ENCODE measurements around a stretch of chr11.

DNA sequence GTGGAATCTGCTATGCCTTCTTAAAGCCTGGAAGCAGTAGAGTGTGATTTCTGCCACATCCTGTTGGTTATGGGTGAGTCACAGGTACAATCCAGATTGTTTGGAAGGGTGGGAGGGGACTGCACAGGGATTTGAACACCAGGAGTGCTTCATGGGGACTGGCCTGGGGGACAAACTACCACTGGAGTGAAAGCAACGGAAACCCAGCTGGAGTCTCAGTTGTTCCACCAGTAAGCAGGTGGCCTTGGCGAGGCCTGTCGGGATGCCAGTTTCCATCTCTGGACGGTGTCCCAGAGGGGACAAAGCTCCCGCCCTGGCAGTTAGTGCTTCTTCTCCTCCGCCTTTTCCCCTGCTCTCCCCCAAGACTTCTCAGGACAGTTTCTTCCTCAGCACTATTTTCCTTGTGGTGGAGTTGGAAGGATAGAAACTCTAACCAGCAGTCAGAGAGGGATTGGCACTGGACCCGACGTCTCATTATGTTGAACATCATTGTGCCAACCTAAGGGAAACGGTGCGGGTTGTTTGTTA lies 84.9 kb upstream of the RCN1 start:
- PRO-cap, 6 experiments, result no peak in any of the 6 experiments
- RAMPAGE, long total RNA, 2 experiments, result no peak in any of the 2 experiments
- RRBS, result no CpG with 5 or more reads among the region's 10 CpGs

- PRO-cap, 6 experiments, result no peak in any of the 6 experiments
- RAMPAGE, long total RNA, 2 experiments, result no peak in any of the 2 experiments
- RRBS, result no CpG with 5 or more reads among the region's 4 CpGs
Observed at GRCh38 chr11:32068278-32068531, 22.7 kb upstream of the RCN1 start.

DNA sequence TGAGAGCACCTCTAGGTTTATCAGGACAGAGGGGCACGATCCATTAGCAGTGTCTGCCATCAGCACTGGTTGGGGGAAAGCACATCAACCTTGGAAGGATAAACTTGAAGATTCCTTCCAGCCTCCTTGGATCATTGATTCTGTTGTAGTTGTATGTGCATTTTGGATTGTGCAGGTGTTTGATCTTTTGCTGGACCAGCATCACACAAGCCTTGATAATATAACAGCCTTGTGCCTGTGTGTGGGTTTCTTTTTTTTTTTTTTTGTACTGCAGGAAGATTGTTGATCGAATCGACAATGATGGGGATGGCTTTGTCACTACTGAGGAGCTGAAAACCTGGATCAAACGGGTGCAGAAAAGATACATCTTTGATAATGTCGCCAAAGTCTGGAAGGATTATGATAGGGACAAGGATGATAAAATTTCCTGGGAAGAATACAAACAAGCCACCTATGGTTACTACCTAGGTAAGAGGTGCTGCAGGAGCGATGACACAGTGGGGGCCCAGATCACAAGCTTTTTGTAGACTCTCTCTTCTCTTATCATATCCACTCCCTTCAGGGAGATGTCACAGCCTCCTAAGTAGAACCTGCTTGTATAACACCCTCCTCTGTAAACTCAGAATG lies 6.1 kb downstream of the RCN1 start:
- PRO-cap, 6 experiments, result no peak in any of the 6 experiments
- RAMPAGE, long total RNA, 2 experiments, result no peak in any of the 2 experiments
- RRBS, result no CpG with 5 or more reads among the region's 6 CpGs

- PRO-cap, 6 experiments, result no peak in any of the 6 experiments
- RAMPAGE, long total RNA, 2 experiments, result no peak in any of the 2 experiments
- RRBS, result no CpG with 5 or more reads among the region's 11 CpGs
Observed at GRCh38 chr11:32102951-32103621, 12.2 kb downstream of the RCN1 start.

- PRO-cap, 6 experiments, result no peak in any of the 6 experiments
- RAMPAGE, long total RNA, 2 experiments, result no peak in any of the 2 experiments
- RRBS, result no CpG with 5 or more reads among the region's 52 CpGs
Observed at GRCh38 chr11:32428331-32429589, 6.6 kb downstream of the WT1 start.

- PRO-cap, 6 experiments, result no peak in any of the 6 experiments
- RAMPAGE, long total RNA, 2 experiments, result no peak in any of the 2 experiments
- RRBS, result 10% methylated on average over 10 of the region's 68 CpGs
Observed at GRCh38 chr11:32438856-32440239, 4.0 kb upstream of the WT1 start.

DNA sequence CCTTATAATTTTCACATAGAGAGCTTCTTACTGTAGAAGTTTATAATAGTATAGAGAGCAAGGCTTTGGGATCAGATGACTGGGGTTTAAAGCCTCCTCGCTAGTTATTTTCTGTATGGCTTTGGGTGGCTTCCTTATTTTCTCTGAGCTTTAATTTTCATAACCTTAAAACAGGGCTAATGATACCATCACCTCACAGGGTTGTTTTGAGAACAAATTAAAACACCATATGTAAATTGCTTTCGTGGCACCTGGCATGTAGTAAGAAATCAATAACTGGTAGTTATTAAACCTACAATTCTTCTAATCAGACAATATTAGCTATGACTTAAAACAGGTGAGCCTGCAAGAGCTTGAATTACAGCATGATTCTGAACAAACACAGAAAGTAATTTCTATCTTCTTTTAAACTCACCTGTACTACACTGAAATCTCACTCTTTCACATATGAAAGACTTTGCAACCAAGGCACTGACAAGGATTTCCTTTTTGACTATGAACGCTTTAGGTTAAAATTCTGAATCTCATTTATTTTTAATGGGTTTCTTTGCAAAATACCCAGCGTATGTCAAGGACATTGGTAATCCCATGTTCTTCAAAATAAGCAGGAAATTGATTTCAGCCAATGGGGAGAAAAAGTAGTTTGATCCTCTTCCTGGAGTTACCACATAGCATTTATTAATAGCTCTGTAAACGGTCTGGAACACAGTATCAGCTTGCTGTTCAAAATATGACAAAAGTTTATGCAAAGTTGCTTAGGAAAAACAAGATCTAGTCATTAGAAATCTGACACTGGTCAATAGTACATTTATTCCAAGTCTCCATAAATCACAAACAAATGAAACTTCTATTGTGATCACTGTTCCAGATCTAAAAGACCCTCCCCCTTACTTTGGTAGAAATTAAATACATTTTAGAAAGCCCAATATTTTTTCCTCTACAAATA lies 7.8 kb upstream of the WT1 start:
- PRO-cap, 6 experiments, result no peak in any of the 6 experiments
- RAMPAGE, long total RNA, 2 experiments, result no peak in any of the 2 experiments
- RRBS, result no CpG with 5 or more reads among the region's 5 CpGs

DNA sequence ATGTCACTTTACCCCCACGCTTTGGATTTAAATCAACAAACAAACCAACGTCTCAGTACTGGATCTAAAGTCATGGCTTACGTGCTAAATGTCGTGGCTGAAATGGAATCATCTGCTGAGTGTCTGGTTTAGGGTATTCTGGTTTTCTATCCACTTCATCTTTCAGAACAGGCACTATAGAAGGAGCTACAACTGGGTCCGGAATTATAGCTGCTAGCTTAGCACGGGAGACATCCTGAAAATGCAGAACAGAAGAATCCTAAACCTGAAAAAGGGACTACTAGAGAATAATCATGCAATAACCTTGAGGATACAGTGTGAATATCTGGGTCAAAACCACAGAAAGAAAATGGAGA lies 47.5 kb downstream of the TCP11L1 start:
- PRO-cap, 6 experiments, result no peak in any of the 6 experiments
- RAMPAGE, long total RNA, 2 experiments, result no peak in any of the 2 experiments
- RRBS, result no CpG with 5 or more reads among the region's 6 CpGs

DNA sequence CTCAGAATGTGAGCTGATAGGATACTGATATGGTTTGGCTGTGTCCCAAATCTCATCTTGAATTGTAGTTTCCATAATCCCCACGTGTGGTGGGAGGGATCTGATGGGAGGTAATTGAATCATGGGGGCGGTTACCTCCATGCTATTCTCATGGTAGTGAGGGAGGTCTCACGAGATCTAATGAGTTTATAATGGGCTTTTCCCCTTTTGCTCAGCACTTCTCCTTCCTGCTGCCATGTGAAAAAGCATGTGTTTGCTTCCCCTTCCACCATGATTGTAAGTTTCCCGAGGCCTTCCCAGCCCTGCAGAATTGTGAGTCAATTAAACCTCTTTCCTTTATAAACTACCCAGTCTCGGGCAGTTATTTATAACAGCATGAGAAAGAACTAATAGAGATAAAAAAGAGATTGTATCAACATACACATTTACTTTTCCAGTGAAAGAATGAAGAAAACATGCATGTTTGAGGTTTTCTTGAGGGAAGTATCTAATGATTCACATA lies 17.3 kb upstream of the CSTF3 start:
- PRO-cap, 6 experiments, result no peak in any of the 6 experiments
- RAMPAGE, long total RNA, 2 experiments, result no peak in any of the 2 experiments
- RRBS, result no CpG with 5 or more reads among the region's 5 CpGs

DNA sequence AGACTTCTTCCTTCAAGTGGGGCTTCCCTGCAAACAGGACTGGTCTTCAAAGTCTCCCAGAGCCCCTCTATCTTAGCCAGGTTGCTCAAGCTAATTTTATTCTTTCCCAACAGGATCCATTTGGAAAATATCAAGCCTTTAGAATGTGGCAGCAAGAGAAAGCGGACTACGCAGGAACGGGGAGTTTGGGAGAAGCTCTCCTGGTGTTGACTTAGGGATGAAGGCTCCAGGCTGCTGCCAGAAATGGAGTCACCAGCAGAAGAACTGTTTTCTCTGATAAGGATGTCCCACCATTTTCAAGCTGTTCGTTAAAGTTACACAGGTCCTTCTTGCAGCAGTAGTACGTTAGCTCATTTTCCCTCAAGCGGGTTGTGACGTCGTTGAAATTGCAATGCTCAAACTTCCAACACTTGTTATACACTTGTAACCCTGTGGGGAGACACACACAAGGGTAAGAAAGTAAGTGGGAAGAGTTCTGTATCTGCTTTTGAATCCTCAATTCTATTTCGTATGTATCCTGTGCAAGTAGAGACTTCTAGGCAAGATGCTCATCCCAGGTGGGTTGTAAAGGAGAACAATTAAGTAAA lies 9.4 kb upstream of the C11orf91 start:
- PRO-cap, 6 experiments, result no peak in any of the 6 experiments
- RAMPAGE, long total RNA, 2 experiments, result no peak in any of the 2 experiments
- RRBS, result no CpG with 5 or more reads among the region's 9 CpGs

DNA sequence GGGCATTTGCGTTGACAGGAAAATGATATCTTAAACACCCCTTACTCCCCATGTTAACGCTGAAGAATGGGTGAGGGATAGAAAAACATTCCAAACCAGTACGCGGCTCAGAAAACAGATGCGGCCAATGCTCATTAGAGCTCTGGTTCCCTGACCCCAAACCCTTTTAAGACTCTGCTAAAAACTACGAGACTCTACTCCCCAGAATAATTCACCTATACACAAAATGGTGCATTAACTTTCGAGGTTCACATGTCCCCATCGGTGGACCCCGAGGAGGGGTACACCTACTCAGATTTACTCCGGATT lies 23.5 kb downstream of the LMO2 start:
- PRO-cap, 6 experiments, result no peak in any of the 6 experiments
- RAMPAGE, long total RNA, 2 experiments, result no peak in any of the 2 experiments
- RRBS, result 0% methylated on average over 1 of the region's 10 CpGs

DNA sequence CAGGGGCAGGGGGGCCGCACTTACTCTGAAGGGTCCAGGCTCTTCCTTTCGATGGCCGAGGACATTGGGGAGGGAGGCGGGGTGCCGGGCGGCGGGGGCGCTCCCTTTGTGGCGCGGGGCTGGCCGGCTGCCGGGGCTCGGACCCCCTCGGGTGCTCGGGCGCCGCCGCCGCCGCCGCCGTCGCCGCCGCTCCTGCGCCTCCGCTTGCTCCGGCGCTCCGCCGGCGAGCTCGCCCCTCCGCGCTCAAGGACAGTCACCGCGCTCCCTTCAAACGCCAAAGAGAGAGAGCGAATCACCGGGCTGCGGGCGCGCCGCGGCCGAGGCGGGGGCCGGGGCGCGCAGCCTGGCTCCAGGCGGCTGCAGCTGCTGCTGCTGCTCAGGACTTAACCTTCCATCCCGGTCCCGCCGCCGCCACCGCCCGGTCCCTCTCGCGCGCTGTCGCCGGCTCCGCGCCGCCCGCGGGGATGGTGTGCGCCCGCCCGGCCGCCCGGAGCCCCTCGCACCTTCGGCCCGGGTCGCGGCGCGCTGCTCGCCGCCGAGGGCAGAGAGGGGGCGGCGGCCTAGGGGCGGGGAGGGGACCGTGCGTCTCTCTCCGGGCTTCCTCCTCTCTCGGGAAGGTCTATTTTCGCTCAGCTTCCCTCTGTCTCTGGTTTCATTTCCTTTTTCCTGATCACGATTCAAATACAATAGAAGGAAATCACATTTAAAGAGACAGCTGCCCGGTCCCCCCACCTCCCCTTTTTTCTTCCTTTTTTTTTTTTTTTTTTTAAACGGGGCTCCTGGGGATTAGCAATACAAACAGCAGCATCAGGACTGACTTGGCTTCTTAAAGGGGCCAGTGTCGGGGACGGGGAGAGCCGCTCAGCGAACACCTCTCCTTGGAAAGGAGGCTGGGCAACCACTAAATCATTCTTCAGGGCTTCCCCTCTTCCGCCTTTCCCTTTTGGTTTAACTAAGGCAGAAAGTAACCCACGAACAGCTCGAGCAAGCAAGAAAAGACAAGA lies 22.3 kb downstream of the LMO2 start:
- PRO-cap, 6 experiments, result peak in 6 of 6 experiments; most common plus-strand start position 829 of the sequence (in 6); most common minus-strand start position 611 of the sequence (in 5)
- RAMPAGE, long total RNA, 2 experiments, result no peak in any of the 2 experiments
- RRBS, result 1% methylated on average over 57 of the region's 100 CpGs

DNA sequence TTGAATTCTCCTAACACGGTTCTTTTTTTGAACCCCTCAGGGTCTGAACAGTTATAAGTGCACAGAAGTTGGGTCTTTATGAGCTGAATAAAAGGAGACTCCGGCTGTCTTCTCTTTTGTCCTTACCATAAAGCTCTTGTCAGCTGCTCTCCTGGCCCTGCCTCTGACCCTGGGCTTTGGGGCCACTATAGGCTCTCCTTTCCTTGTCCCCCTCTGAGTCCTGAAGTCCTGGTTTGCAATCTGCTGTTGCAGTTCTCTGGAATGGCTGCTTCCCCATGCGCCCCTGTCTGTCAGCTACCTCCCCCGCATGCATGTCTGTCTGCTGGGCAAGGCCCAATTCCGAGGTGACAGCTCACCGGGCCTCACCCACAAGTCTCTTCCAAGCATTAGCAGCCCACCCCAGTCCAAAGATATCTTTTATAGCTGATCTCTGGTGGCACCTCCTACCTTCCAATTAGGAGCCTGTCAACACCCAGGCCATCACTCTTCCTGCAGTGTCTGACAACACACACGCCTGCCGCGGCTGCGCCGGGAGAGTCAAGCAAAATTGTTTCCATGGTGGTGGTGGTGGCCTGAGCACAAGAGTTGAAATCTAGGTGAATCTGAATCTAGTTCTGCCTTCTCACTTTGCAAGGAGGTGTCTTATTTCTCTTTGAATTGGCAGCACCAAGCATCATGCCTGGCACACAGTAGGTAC lies 1.0 kb upstream of the LMO2 start:
- PRO-cap, 6 experiments, result no peak in any of the 6 experiments
- RAMPAGE, long total RNA, 2 experiments, result no peak in any of the 2 experiments
- RRBS, result no CpG with 5 or more reads among the region's 11 CpGs

DNA sequence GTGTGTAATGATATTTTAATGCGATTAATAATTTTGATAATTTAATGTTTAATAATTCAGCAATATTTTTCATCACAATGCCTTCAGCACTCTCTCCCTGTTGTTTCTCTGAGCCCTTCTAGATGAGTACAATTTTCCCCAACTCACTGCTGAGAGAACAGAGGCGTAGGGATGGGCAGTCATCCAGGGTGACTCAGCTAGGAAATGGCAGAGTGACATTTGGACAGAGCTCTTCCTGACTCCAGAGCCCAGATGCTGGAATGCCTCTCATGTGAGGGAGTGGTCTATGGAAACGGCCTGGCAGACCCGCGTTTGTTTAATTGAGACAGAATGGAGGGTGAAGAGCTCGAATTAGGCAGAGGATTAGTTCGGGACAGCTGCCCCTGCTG lies 7.4 kb upstream of the LMO2 start:
- PRO-cap, 6 experiments, result no peak in any of the 6 experiments
- RAMPAGE, long total RNA, 2 experiments, result no peak in any of the 2 experiments
- RRBS, result no CpG with 5 or more reads among the region's 7 CpGs

DNA sequence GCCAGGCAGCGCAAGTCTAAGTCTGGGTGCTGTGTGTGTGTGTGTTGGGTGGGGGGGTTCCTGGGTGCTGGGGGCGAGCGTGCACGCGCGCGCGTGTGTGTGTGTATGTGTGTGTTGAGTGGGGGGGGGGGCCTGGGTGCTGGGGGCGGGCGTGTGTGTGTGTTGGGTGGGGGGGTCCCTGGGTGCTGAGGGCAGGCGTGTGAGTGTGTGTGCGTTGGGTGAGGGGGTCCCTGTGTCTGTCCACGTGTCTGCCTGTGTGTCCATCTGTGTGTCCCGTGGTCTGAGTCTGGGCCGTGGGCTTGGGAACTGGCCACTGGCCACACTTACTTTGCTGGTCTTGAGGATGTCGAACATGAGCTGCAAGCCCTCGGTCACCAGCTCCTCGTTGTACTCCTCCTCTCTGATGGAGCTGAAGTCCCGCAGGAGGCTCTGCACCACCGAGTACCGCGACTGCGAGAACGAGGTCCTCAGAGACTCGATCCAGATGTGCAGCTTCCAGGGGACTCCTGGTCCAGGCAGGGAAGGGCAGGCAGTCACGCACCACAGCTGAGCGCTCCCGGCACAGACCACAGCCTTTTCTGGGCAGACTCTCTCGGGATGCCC lies 55.2 kb downstream of the NAT10 start:
- PRO-cap, 6 experiments, result no peak in any of the 6 experiments
- RAMPAGE, long total RNA, 2 experiments, result no peak in any of the 2 experiments
- RRBS, result no CpG with 5 or more reads among the region's 29 CpGs

- PRO-cap, 6 experiments, result no peak in any of the 6 experiments
- RAMPAGE, long total RNA, 2 experiments, result no peak in any of the 2 experiments
- RRBS, result 1% methylated on average over 11 of the region's 20 CpGs
Observed at GRCh38 chr11:34357338-34357557, 562 bp downstream of the ABTB2 start.

GRCh38 chr11:34404922-34405627 lies 33.7 kb upstream of the CAT start:
- PRO-cap, 6 experiments, result no peak in any of the 6 experiments
- RAMPAGE, long total RNA, 2 experiments, result no peak in any of the 2 experiments
- RRBS, result no CpG with 5 or more reads among the region's 7 CpGs

DNA sequence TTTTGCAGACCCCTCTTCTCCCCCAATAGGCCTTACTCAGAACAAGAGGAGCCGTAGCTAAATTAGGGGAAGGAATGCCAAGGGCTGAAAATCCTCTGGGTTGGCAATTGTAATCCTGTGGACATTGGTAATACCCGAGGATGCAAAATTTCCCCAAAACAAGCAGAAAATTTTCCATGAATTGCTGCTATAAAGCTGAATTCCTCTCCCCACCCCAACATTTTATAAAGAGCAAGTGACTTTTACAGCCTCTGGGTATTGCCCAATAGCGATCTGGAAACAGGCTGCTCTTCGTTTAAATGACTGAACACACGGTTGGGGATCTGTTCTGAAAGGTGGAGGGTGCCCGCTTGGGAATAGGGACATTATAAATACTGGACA lies 20.5 kb downstream of the EHF start:
- PRO-cap, 6 experiments, result no peak in any of the 6 experiments
- RAMPAGE, long total RNA, 2 experiments, result no peak in any of the 2 experiments
- RRBS, result no CpG with 5 or more reads among the region's 6 CpGs

GRCh38 chr11:34685148-34685563 lies 64.3 kb downstream of the EHF start:
- PRO-cap, 6 experiments, result no peak in any of the 6 experiments
- RAMPAGE, long total RNA, 2 experiments, result no peak in any of the 2 experiments
- RRBS, result no CpG with 5 or more reads among the region's 10 CpGs

- PRO-cap, 6 experiments, result no peak in any of the 6 experiments
- RAMPAGE, long total RNA, 2 experiments, result no peak in any of the 2 experiments
- RRBS, result no CpG with 5 or more reads among the region's 4 CpGs
Observed at GRCh38 chr11:34775399-34775870, 140.7 kb downstream of the APIP start.